Suprapubic skin (tissue), 4 donors: ENCODE data around the gene AKR1D1.

- PRO-cap, result no peak
- RAMPAGE, long total RNA, 4 experiments, result no peak in any of the 4 experiments
These were observed 429.0 kb upstream of the MTPN start for GRCh38 chr7:136405956-136406696.

- PRO-cap, result no peak
- RAMPAGE, long total RNA, 4 experiments, result no peak in any of the 4 experiments
These were observed 37.2 kb upstream of the CHRM2 start for GRCh38 chr7:136830992-136831867.

- PRO-cap, result no peak
- RAMPAGE, long total RNA, 4 experiments, result no peak in any of the 4 experiments
These were observed 111.2 kb upstream of the PTN start for GRCh38 chr7:137454770-137455172.

GRCh38 chr7:137981116-137982107 lies 20.5 kb downstream of the CREB3L2 start:
- PRO-cap, result no peak
- RAMPAGE, long total RNA, 4 experiments, result no peak in any of the 4 experiments

DNA sequence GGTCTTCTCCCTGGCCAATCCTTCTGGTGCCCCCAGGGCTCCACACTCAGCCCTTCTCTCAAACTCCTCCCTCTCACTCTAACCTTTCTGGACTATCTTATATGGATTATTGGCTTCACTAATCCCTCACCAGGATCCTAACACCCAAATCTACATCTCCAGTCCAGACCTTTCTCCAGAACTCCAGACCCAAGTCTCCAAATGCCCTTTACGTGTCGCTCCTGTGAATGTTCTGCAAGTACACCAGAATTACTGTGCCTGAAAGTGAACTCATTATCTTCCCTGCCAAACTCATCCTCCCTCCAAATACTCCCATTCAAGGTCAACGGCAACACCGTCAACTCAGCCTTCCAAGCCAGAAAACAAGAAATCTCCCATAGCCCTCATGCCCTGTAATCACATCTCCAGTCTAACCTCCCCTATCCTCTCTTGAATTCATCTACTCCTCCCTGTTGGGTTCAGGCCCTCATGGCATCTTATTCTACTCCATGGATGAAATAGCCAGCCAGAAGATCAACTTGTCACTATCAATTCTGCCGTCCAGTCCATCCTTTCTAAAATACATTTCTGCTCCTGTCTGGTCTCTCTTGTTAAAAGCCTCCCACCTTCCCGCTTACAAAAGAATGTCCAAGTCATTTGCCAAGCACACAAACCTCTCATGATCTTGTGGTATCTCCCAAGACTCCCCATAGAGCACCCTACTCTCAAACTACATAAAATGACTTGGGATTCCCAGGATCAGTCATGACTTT lies 12.2 kb downstream of the CREB3L2 start:
- PRO-cap, result no peak
- RAMPAGE, long total RNA, 4 experiments, result no peak in any of the 4 experiments

DNA sequence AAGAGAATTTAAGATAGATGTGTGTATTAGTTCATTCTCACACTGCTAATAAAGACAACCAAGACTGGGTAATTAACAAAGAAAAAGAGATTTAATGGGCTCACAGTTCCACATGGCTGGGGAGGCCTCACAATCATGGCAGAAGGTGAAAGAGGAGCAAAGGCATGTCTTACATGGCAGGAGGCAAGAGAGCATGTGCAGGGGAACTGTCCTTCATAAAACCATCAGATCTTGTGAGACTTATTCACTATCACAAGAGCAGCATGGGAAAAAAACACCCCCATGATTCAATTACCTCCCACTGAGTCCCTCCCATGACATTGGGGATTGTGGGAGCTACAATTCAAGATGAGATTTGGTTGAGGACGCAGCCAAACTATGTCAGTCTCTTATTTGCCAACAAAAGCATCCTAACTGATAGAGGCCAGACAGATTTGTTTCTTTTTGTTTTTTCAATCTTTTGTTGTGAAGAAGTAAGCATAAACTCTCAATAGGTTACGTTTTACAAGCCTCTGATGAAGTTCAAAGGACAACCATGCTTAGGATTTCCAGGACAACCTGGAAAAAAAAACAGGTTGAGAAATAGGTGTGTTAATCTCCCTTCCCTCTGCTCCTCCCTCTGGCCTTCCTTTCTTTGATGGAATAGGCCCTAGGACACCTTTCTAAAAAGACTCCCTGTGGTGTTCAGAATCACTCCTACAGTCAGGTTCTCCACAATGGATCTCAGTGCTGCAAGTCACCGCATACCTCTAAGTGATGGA lies at the start of gene AKR1D1:
Gene AKR1D1 (plus strand): TSS at position 657 of the 761 bp plus-strand sequence.
- PRO-cap, result no peak
- RAMPAGE, long total RNA, 4 experiments, result no peak in any of the 4 experiments

DNA sequence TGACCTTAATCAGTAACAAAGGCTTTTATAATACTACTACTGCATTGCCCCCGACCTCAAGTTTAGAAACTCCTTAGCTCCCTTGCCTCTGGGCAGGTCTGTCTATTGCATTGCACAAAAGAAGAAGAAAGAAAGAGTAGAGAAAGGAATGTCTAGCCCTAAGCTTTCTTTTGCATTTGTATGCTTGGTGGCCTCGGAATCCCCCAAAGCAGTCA lies 93.0 kb downstream of the AKR1D1 start:
- PRO-cap, result no peak
- RAMPAGE, long total RNA, 4 experiments, result no peak in any of the 4 experiments

GRCh38 chr7:138187142-138187461 lies 110.8 kb downstream of the AKR1D1 start:
- PRO-cap, result no peak
- RAMPAGE, long total RNA, 4 experiments, result no peak in any of the 4 experiments

GRCh38 chr7:138309037-138309284 lies 151.1 kb upstream of the TRIM24 start:
- PRO-cap, result no peak
- RAMPAGE, long total RNA, 4 experiments, result no peak in any of the 4 experiments

GRCh38 chr7:138313900-138314386 lies 146.1 kb upstream of the TRIM24 start:
- PRO-cap, result no peak
- RAMPAGE, long total RNA, 4 experiments, result no peak in any of the 4 experiments

DNA sequence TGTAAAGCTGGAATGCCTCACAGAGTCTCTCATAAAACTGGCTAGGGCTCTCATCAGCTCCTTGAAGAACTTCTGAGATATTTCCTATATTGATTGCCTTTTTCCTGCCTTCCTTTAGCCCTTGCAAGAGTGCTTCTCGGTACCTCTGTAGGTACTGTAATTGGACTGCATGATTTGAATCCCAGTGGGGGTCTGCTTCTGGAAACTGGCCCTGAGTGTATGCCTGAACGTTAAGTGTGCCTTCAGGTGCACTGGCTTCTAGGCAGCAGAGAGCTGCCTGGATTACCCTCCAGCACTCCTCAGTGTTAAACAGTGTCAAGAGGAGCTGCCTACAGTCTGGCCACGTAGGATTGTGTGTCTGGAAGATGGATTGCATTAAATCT lies 103.6 kb downstream of the TRIM24 start:
- PRO-cap, result no peak
- RAMPAGE, long total RNA, 4 experiments, result no peak in any of the 4 experiments

GRCh38 chr7:138663490-138664645 lies 37.3 kb downstream of the SVOPL start:
- PRO-cap, result no peak
- RAMPAGE, long total RNA, 4 experiments, result no peak in any of the 4 experiments

DNA sequence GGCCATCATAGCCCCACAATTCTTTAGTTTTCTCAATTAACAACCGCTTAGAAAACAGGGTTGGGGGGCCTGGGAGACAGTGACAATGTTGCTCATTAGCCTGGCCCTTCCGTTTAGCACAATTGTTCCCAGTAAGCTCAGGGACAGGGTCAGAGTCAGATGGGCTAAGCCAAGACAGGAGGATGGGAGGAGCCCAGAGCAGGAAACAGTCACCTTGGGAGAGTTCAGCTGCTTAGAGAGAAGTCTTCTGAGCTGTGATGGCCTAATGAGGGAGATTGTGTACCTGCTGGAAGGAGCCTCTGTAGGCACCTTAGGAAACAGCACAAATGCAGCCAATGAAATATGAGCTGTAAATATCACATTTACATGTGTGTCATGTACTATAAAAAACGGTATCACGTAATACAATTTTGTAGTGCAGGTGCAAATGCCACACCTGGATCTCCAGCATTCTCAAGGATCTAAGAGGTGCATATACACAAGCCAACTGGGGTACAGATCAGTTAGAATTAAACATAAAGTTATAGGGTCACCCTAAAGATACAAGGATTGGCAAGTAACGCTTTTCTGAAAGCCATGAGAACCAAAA lies 35.8 kb downstream of the SVOPL start:
- PRO-cap, result no peak
- RAMPAGE, long total RNA, 4 experiments, result no peak in any of the 4 experiments

DNA sequence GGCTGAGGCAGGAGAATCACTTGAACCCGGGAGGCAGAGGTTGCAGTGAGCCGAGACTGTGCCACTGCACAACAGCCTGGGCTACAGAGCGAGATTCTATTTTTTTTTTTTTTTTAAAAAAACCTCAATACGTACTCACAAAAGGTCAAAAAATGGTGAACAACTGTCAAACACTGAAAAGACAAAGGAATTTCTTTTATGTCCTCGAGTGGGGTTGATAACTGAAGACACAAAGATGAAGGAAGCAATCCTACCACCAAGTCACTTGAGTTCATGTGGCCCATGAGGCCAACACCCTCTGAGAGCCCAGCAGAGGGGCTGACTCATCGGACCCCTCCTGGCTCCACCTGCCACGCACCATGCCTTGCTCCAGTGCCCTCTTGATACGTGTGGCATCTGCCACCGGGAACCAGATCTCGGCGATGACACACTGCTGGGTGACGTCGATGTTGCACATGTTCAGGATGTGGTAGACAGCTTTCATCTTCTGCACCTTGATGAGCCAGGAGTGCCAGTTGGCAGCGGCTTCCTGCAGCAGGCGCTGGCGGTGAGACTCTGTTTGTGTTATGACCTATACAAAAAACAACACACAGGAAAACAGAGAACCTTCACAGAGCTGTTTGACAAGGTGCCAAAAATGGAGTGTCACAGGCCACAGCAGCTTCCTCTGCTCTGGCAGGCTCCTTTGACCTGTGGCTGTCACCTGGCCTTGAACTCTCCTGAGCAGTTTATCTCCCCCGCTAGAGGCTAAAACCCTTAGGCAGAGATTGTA lies 45.3 kb upstream of the TMEM213 start:
- PRO-cap, result no peak
- RAMPAGE, long total RNA, 4 experiments, result no peak in any of the 4 experiments

- PRO-cap, result no peak
- RAMPAGE, long total RNA, 4 experiments, result no peak in any of the 4 experiments
These were observed 63.9 kb downstream of the KIAA1549 start for GRCh38 chr7:138917069-138917815.

DNA sequence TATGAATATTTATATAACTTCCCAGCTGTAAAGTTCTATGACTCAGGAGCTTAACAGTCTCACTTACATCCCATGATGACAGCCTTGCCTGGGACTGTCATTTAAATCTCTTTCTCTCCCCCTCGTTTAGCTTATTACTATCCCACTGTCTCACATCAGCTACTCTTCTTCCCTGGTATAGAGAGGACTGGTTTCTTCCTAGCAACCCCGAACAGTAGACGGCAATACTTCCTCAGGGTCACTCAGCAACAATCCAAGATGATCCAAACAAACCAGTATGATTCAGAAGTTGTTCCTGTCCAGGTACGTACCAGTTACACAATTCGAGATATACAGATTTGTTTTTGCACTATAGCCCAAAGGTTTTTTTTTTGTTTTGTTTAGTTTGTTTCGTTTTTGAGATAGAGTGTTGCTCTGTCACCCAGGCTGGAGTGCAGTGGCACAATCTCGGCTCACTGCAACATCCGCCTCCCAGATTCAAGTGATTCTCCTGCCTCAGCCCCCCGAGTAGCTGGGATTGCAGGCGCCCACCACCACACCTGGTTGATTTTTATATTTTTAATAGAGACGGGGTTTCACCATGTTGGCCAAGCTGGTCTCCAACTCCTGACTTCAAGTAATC lies 22.6 kb downstream of the KIAA1549 start:
- PRO-cap, result no peak
- RAMPAGE, long total RNA, 4 experiments, result no peak in any of the 4 experiments

GRCh38 chr7:139054107-139054588 lies 18.3 kb upstream of the ZC3HAV1L start:
- PRO-cap, result no peak
- RAMPAGE, long total RNA, 4 experiments, result no peak in any of the 4 experiments

GRCh38 chr7:139058635-139059370 lies 23.0 kb upstream of the ZC3HAV1L start:
- PRO-cap, result no peak
- RAMPAGE, long total RNA, 4 experiments, result no peak in any of the 4 experiments

DNA sequence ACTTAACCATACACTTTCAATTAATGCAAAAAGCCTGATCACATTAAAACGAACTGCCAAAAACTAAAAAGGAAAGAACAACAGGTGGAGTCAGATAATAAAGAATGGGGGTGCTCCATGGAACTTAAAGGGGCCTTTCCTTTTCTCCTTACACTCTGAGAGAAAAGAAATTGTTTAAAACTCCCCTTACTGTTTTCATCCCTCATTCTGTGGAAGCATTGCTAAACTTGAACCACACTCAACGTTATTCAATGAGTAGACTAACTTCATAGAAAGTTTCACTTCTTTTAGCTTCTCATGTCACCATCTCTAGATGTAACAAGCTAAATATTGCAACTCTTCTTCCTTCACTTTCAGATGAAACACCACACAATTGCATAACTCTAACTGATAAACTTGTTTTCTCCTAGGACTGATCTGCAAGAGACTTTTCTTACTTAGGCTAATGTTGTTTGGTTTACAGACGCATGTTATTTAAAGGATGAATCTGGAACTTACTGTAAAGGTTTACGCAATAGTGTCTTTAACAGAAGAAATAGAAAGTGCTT lies 2.2 kb upstream of the TTC26 start:
- PRO-cap, result no peak
- RAMPAGE, long total RNA, 4 experiments, result no peak in any of the 4 experiments

- PRO-cap, result no peak
- RAMPAGE, long total RNA, 4 experiments, result no peak in any of the 4 experiments
These were observed 30.2 kb downstream of the UBN2 start for GRCh38 chr7:139261110-139261765.